ENCODE measurements around the gene FOXO3.

GRCh38 chr6:106567936-106568235 lies 61.4 kb downstream of the RTN4IP1 start:
- PRO-cap, result no peak

- PRO-cap, result no peak
Measured at GRCh38 chr6:106693381-106693841, 64.0 kb downstream of the QRSL1 start.

- PRO-cap, result no peak
Measured at GRCh38 chr6:106703057-106703819, 73.9 kb downstream of the QRSL1 start.

- PRO-cap, result no peak
Measured at GRCh38 chr6:106724707-106725313, 95.4 kb downstream of the QRSL1 start.

DNA sequence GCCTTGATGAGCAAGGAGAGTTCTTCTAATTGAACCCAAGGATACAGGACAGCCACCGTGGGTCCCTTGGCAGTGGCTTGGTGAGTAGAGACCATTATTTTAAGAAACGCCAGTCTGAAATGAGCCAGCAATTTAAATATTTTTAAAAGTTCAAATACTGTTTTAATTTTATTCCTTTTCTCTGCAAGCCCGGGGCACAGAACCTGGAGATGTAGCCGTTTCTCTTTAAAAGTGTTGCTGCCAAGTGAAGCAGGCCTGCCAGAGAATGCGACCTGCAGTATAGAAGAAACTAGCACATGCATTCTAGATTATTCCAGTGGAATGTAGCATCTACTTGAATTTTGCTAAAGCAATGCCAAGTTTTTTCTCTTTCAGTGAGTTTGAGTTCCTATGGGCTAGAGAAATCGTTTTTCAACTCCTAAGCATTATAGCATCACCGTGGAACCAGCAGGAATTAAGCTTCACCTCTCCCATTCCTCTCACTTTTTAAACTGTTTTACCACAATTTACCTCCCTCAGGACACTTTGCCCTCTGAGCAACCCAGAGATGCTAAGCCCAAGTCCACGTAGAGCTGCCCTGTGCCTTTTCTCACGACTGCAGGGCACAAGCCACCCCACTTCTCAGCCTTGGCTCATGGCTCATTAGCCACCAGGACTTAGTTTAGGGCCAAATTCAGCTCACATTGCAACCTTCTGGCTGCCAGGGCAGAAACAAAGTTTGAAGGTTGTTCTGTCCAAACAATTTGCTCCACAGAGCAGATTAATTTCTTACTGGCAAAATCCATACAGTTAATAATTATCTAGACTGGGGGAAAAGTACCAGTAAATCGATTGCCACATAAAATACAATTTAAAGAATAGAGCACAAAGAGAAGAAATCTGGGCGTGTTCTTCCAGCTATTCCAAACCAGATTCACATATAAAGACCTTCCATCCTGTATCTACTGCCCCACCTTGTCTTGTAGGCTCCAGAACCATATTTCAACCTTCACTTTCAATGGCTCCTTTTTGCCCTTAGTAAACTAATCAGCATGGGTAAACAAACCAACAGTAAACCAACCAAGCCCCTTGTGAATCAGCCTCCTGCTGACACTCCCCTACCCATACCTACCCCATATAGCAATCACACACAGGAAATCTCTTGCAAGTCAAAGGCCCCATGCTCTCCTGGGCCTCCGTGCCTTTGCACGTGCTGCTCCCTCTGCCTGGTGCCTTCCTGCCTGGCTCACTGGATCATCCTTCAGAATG lies 101.7 kb downstream of the QRSL1 start:
- PRO-cap, result no peak

DNA sequence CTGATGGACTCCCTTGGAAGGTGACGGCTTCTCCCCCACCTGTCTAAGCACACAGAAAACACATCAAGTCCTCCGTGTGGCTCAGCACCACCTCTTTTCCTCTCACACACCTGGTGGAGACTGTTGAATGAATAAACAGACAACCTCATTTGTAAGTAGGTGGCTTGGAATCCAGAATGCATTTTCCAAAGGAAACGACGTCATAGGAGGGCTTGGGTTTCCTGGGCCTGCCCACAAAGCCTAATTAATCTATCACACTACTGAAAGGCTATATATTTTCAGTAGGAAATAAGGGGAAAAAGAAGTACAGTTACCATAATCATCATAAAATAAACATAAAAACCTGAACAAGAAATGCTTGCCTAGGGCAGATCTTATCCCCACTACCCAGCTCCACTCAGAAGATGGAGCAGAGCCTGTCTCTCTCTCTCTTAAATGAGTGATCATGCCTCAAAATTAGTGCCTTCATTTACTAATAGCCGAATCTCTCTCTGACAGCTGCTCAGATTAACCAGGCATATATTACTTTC lies 121.3 kb downstream of the QRSL1 start:
- PRO-cap, result no peak

DNA sequence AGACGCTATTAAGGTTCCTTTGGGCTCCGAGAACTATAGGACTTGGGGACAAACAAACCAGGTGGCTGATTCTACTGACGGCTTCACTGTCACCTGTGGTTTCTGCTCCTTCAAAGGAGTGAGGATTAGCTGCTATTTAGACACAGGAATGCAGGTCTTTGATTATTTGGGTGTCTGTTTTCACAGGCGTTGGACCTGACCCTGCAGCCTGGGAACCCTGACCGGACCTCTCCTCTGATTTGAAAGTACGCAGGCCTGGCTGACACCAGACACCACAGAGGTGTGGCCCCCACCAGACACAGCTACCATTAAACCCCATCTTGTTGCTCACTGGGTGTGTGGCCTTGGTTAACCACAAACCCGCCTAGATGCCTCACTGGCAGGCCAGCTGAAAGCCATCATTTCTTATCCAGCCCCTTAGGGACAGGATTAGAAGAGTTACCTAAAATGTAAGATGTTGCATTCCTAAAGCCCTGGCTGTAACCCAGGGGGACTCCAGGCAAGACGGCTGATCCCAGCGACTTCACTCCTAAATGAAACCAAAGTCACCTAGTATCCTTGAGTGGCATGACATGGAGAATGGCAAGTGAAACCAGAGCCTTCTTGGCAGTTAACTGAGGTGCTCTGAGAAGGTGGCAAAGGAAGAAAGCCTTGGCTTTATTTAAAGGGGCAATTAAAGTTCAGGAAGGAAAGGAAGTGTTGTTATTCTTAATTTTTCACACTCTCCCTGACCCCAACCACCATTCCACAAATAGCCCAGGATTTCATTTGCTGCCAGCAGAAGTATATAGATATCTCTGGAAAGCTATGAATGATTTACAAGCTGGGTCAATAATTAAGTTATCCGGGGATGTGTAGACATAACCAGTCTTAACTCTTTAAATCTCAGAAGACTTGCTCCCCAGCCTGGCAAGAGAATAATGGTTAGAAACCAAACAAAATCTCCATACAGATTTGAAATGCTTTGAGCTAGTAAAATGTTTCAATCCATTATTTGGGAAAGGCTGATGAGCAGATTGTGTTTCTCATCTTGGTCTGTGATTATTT lies 169.9 kb downstream of the QRSL1 start:
- PRO-cap, result no peak

GRCh38 chr6:107118879-107119434 lies 3.6 kb upstream of the BEND3 start:
- PRO-cap, result no peak

- PRO-cap, result no peak
Measured at GRCh38 chr6:107328994-107329580, 130.3 kb downstream of the PDSS2 start.

DNA sequence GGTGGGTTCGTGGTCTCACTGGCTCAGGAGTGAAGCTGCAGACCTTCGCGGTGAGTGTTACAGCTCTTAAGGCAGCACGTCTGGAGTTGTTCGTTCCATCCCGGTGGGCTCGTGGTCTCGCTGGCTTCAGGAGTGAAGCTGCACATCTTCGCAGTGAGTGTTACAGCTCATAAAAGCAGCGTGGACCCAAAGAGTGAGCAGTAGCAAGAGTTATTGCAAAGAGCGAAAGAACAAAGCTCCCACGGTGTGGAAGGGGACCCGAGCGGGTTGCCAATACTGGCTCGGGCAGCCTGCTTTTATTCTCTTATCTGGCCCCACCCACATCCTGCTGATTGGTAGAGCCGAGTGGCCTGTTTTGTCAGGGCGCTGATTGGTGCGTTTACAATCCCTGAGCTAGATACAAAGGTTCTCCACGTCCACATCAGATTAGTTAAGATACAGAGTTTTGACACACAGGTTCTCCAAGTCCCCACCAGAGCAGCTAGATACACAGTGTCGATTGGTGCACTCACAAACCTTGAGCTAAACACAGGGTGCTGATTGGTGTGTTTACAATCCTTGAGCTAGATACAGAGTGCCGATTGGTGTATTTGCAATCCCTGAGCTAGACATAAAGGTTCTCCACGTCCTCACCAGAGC lies 95.8 kb downstream of the PDSS2 start:
- PRO-cap, result no peak

- PRO-cap, result no peak
Measured at GRCh38 chr6:107492446-107492792, 2.5 kb downstream of the SOBP start.

GRCh38 chr6:107540309-107540637 lies 50.4 kb downstream of the SOBP start:
- PRO-cap, result no peak

DNA sequence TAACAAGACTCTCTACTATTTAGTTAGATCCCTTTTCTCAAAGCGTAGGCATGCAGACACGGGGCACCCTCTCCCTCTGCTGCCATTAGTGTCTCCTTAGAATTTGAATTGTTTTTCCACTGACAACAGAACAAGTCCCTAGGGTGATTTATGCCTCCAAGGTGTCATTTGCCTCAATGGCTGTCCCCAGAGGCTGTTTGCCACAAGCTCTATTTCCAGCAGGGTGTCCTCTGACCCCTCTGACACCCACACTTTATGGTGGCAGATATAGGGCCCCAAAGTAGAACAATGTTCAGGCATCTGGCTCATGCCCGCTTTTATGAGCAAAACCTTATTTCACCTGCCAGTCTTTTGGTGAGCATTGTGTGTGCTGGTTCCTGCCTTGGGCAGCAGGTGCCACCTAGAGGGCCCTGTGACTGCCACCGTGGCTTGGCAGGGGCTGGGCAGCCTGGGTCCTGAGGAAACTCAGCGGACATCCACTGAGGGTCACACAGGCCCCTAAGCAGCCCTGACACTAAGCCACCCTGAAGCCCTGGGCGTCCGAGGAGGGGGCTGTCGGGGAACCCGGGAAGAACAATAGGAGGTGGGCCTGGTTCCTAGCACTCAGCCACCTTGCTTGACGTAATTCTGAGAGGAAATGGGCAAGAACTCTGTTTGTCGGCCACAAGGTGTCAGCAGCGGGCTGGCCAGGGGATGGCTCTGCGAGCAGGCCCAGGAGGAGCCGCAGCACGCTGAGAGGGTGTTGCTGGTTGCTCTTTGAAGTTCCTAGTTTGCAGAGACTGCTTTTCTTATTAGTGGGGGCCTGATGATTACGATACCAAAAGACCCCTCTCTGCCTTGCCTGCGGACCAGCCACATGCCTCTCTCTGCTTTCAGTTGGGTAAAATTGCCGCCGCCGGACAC lies 149.0 kb downstream of the SCML4 start:
- PRO-cap, result unidirectional peak, plus-strand start at position 346 of the sequence; unidirectional peak, minus-strand start at position 629 of the sequence

DNA sequence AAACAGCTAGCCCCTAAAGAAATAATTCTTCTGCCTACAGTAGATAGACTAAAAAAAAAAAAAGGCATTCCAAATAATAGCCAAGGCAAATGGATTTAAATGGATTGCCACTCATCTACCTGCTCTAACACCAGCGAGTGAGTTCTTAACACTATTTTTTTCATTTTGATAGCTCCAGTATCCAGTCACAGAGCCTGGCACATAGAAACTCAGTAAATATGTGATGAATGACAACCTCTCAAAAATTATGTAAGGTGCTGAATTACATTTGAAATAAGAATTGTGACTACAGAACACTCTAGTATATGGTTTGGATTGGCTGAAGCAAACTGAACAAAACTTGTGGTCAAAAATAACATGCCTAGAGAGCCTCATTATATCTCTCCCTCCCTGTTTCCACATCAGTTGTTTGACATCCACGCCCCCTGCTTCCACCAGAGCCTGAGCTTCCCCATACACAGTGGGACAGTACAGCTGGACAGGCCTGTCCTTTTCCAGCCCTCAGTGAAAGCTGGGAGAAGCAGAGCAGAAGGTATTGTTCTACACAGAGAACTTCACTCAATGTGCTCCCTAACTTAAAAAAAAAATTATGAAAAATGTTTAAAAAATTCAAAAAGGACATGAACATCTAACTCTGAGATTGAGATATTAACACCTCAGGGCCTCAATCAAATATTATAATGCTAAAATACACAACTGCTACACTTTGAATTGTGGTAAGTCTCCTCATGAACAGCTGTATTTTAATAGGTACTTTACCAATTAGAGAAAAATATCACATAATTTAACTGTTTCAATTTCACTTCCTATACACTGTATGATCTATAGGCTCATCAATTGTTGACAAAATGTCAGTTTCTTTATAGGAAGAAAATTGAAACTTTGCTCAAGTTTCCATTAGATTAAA lies 44.8 kb upstream of the SCML4 start:
- PRO-cap, result no peak

- PRO-cap, result no peak
Measured at GRCh38 chr6:107939063-107939428, 19.0 kb downstream of the SEC63 start.

GRCh38 chr6:108560477-108561353 lies at the start of gene FOXO3:
FOXO3 (plus strand) TSS chr6:108560917.
- PRO-cap, result bidirectional peak, plus-strand start at chr6:108560960, minus-strand start at chr6:108560732; bidirectional peak, plus-strand start at chr6:108561184, minus-strand start at chr6:108561020

GRCh38 chr6:108562032-108563000 lies 1.6 kb downstream of the FOXO3 start:
- PRO-cap, result bidirectional peak, plus-strand start at chr6:108562929, minus-strand start at chr6:108562591

GRCh38 chr6:108563001-108563571 lies 2.4 kb downstream of the FOXO3 start:
- PRO-cap, result no peak

- PRO-cap, result no peak
Measured at GRCh38 chr6:109019870-109020367, 74.7 kb downstream of the SESN1 start.

DNA sequence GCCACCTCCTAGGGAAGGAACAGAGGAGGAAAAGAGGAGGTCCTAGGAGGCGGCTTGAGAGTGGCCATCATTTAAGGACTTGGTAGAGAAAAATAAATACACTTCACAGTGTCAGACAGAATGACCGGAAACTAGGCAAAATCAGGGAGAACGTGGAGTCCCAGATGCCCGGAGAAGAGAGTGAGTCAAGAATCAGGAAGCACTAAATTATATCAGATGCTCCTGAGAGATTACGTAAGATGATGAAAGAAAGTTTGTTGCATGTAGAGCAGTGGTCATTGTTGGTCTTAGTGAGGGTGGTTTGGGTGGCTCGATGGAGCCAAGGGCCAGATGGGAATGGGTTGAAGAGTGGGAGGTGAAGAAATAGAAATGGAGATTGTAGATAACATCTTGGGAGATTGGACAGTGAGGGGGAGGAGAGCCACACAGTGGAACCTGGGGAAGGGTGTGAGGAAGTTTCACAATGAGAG lies 142.3 kb downstream of the CEP57L1 start:
- PRO-cap, result no peak